Colonic mucosa (tissue), 1 donor: ENCODE data around the gene FERMT1.

GRCh38 chr20:5545149-5546325 lies 65.3 kb downstream of the GPCPD1 start:
- PRO-cap = no peak

DNA sequence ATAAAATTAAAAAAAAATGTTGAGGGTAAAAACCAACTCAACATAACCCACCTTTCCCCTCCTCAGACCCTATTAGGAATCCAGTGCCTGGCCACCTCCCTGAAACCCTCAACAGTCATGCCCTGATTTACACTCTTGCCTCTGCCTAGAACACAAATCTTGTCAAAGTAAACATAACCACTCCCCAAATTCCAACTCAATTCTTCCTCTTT lies 58.7 kb downstream of the GPCPD1 start:
- PRO-cap = no peak

GRCh38 chr20:5575170-5576146 lies 35.3 kb downstream of the GPCPD1 start:
- PRO-cap = no peak

GRCh38 chr20:5578084-5578929 lies 32.5 kb downstream of the GPCPD1 start:
- PRO-cap = no peak

GRCh38 chr20:5645458-5646018 lies 34.7 kb upstream of the GPCPD1 start:
- PRO-cap = no peak

- PRO-cap = no peak
These were observed 16.0 kb downstream of the SHLD1 start for GRCh38 chr20:5765906-5766814.

GRCh38 chr20:5780869-5781267 lies 30.7 kb downstream of the SHLD1 start:
- PRO-cap = bidirectional peak, plus-strand start at chr20:5781207, minus-strand start at chr20:5780921

DNA sequence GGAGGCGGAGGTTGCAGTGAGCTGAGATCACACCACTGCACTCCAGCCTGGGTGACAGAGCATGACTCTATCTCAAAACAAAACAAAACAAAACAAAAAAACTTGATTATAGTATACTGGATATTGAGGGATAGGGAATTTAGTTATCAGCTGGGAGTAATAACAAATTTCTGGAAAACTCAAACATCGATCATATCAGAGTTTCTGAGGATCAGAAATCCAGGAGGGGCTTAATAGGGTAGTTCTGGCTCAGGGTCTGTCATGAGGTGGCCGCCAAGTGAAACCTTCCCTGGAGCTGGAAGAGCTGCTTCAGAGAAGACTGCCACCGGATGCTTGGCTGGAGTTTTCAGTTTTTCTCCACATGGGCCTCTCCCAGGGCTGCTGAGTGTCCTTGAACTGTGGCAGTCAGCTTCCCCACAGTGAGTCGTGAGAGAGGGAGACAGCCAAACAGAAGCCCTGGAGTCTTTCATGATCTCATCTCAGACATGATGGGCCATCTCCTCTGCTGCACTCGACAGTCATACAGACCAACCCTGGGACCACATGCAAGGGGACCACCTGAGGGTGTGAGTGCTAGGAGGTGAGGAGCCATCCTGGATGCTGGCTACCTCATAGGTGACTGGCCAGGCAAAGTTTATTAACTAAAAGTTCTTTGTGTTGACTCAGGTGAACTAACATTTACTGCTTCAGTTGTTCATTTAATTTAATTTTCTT lies 71.4 kb downstream of the SHLD1 start:
- PRO-cap = no peak

DNA sequence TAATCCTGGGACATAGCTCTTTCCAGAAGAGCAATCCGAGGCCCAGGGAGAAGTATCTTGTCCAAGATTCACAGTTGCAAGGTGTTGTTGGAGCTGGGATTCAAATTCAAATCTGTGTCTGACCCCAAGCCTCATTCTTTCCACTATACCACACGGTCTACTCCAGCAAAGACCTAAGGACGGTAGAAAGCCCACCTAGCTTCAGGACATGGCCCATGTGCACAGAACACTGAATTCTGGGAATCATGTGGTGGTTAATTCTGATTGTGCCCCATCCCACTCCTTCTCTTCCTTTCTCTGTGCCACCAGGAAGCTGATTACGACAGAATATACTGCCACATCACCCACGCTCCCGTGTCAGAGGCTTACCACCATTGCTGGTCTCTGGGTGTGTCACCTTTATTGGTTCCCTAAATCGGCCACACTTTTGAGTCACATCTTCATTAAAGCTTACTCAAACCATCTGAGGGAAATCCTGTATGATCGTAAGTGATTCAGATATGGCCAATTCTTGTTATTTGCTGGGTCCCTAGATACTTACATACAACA lies 3.2 kb downstream of the TRMT6 start:
- PRO-cap = no peak

DNA sequence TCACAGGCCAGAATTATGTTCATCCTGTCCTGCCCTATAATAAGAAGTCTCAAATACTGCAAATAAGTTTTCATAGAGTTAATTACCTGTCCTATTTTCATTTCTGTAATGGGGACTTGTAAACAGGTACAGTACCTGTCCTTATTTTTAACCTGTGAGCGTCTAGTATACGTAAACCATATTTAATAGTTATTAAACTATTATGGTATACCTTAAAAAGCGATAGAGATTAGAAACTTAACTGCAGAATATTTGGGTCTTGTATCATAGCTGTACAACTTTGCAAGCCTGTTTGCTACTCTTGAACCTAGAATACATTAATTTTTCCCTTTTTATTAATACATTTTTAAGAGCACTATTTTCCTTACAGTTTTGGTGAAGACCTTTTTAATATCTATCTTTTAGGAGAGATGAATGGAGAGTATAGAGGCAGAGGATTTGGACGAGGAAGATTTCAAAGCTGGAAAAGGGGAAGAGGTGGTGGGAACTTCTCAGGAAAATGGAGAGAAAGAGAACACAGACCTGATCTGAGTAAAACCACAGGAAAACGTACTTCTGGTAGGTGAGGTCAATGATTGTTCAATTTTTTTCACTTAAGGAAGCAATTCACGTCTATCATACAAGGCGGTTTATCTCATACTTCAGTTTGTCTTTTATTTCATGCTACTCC lies 1.3 kb downstream of the MCM8 start:
- PRO-cap = no peak

DNA sequence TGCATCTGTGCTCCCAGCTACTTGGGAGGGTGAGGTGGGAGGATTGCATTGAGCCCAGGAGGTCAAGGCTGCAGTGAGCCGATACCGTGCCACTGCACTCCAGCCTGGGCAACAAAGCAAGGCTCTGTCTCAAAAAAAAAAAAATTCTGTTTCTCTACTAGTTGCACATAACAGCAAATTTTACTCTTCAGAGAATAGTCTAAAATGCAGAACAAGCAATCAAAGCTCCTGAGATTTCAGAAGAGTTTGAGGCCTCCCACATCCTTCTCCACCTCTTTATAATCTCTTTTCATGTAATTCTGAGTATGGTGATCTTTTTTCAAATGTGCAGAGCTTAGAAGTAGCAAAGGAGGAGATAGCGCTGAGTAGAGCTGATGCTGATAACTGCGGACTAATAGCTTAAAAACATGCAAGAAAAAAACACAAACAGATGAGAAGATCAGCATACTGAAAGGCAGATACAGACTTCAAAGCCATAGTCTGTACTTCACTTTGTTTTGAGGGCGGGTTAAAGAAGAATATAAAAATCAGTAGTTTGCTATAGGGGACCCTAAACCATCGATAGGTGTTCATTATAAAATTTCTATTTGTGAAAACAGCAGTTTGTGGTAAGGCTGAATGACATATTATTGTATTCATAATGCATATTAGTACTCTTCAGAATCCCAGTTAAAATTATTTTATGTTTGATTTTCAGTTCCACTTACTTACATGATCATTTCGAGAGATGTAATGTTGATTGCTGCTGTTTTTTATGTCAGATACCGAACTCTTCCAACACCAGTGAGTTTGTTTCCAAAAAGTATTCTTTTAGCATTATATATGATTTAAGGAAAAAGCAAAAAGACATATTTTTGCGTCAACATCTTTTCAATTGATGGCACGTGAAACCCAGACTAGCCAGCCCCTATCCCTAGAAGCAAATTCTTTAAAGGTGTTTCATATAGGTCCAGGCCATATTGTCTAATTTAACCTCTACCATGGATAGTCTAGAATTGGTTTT lies 23.0 kb downstream of the LRRN4 start:
- PRO-cap = no peak

DNA sequence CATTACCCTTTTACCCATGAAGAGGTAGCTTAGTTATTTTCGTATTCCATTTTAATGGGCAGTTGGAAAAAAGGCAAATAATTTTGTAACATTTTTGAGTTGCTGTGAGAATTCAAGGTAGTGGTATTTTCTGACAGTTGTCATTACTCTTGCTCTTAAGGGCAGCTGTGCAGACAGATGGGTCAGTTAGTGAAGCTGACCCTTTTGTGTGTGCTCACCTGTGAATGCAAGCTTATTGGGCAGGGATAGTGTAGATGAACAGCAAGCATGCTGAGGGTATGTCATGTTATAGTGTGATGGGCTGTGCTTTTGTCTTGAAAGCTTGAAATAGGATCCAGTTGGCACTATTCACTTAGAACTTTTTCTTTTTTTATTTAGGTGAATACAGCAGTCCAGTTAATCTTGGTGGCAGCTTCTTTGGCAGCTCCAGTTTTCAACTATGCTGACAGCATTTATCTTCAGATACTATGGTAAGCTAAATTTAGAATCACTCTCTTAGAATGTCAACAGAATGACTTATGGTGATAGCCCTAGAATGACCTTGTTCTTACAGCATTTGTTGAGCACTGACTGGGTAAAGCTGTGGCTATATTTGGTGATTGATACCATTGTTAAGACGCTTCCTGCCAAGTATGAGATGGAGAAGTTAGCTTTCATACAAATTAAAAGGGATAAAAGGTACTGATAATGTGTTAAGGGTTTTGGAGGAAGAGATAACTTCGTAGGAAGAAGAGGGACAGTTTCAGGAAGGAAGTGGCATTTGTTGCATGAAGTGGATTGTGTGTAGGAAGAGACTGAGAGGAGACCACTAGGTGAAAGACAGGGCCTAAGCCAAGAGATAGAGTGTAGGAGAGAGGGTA lies 19.5 kb downstream of the LRRN4 start:
- PRO-cap = no peak

- PRO-cap = no peak
These were observed 4.9 kb upstream of the LRRN4 start for GRCh38 chr20:6058401-6059444.

DNA sequence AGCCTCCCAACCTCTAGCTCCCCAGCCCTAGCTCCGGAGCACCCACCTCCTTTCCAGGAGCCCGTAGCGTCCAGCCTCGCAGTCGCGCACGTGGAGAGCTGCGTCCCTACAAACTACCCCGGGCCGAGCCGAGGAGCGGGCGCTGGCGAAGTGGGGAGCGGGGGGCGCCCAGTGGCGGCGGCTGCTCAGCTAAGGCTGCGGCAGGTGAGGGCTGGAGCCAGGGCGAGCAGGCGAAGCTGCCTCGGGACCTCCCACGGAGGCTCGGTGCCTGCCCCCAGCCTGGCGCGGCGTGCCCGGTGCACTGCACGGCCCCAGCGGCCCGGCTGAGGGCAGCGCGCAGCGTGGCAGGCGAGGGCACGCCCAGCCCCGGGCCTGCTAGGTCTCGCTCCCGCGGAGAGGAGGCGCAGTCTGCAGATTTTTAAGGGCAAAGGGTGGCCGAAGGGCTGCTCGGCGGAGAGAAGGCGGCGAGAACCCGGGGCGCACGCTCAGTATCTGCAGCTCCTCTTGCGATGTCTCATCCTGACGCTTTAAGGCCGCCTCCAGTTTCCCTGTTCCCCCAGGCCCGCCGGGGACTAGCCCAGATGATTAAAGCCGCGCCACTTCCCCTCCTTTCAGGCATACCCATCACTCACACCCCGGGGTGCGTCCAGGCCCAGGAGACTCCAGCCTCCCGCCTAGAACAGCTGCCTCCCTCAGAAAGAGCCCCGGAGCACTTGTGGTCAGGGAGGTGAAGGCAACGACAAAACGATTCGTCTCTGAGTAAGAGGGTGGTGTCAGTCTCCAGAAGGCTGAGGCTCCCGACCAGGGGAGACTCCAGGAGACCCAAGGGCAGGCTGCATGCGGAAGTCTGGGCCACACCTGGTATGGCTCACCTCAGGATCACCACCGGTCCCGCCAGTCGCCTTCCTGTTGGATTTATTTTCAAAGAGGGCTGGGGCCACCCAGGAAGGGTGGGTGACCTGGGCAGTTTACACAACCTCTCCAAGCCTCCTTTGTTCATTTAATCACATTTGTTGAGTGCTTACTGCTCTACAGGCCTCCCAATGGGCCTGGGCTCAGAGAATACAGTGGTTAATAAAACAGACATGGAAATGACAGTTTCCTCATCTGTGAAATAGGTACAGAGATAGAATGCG lies at the start of gene FERMT1:
FERMT1 (minus strand) TSS at position 303 of the 1,136 bp plus-strand sequence.
- PRO-cap = bidirectional peak, plus-strand start at position 453 of the sequence, minus-strand start at position 392 of the sequence; bidirectional peak, plus-strand start at position 1,009 of the sequence, minus-strand start at position 865 of the sequence

GRCh38 chr20:6212830-6213424 lies 90.1 kb upstream of the FERMT1 start:
- PRO-cap = no peak

- PRO-cap = no peak
These were observed 35.5 kb upstream of the BMP2 start for GRCh38 chr20:6731939-6732498.

- PRO-cap = unidirectional peak, minus-strand start at chr20:6736132
These were observed 31.6 kb upstream of the BMP2 start for GRCh38 chr20:6735645-6736448.

GRCh38 chr20:7987026-7987497 lies 32.5 kb downstream of the TMX4 start:
- PRO-cap = no peak

GRCh38 chr20:8096292-8096644 lies 35.8 kb upstream of the PLCB1 start:
- PRO-cap = no peak

GRCh38 chr20:8583355-8584063 lies 451.4 kb downstream of the PLCB1 start:
- PRO-cap = no peak